Mesenchymal stem cell of the bone marrow (primary cell): ENCODE data around the genes A1CF, DKK1, PCDH15, ZWINT, IPMK and UBE2D1.

DNA sequence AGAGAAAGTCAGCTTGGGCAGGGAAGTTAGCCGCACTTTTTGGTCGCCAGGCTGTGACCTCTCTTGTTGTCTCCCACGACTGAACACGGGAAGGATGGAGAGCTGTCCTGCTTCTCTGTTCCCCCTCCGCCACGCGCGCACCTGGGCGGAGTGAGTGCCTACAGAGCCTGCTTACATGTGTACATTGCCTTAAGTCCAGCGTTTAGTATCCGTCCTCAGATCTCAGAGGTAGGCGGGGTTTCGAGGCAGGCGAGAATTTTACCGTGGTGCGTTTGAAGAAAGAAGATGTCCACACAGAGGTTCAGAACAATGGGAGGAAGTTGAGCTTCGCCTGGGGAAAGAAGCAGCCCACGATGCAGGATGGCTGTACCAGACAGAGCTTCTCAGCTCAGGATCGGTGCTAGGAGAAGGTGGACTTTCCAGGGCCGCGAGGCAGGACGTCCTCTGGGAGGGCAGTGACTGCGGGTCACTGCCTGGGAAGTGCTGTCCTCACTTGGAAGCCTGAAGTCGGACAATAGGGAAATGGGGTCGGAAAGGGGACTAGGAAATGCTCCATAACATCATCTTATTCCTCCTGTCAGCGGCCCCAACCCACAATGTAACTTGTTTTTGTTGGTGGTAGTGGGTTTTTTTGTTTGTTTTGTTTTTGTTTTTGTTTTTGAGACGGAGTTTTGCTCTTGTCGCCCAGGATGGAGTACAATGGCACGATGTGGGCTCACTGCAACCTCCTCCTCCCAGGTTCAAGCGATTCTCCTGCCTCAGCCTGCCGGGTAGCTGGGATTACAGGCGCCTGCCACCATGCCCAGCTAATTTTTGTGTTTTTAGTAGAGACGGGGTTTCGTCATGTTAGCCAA is 702 bp upstream of the ERCC6 start:
- CAGE, long polyA plus RNA, result no peak

- CAGE, long polyA plus RNA, result no peak
These were observed 23.6 kb downstream of the C10orf53 start for GRCh38 chr10:49703118-49703359.

DNA sequence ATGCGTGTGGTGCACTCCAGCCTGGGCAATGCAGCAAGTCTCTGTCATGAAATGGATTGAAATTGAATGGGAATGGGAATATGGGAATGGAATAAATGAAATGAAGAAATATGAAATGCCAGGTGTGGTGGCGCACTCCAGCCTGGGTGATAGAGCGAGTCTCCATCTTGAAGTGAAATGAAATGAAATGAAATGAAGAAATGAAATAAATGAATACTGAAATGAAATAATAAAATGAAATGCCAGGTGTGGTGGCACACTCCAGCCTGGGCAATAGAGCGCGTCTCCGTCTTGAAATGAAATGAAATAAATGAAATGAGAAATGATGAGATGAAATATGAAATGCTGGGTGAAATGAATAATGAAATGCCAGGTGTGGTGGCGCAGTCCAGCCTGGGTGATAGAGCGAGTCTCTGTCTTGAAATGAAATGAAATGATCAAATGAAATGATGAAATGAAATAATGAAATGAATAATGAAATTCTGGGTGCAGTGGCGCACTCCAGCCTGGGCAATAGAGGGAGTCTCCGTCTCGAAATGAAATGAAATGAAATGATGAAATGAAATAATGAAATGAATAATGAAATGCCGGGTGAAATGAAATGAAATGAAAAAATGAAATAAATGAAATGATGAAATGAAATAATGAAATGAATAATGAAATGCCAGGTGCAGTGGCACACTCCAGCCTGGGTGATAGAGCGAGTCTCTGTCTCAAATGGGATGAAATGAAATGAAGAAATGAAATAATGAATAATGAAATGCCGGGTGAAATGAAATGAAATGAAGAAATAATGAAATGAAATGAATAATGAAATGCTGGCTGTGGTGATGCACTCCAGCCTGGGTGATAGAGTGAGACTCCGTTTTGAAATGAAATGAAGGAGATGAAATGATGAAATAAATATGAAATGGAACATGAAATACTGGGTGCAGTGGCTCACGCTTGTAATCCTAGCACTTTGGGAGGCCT is 22.4 kb downstream of the TIMM23B start:
- CAGE, long polyA plus RNA, result no peak

- CAGE, long polyA plus RNA, result no peak
These were observed 149.4 kb upstream of the ASAH2 start for GRCh38 chr10:50400649-50401086.

- CAGE, long polyA plus RNA, result no peak
These were observed 112.3 kb downstream of the SGMS1 start for GRCh38 chr10:50511249-50512029.

GRCh38 chr10:50623141-50623674 is 548 bp downstream of the SGMS1 start:
- CAGE, long polyA plus RNA, result no peak

DNA sequence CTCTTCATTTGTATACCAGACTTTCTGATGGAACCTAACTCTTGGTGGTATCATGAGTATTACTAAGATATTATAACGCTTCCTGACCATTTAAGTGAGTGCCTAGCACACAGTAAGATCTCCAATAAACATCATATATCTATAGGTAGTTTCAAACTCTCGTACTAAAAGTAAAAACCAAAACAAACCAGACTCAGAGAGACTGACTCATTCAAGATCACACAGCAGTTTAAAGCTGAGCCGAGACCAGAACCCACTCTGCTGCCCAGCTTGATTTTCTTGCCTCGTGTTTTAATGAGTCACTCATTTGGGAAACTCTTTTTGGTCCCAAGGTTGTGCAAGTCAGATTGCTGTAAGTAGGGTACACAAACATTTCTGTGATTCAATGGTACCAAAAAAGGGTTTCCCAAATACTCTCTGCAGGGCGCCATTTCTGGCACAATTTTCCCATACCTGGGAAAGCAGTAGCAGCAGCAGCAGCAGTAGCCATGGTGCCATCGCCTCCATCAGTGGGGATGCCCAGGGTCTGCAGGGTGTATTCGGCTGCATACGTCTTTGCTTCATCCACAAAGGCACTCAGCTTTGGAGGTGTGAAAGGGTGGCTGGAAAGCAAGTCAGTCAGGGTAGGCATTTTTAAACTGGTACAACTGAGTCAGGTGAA is 69.8 kb downstream of the ASAH2B start:
- CAGE, long polyA plus RNA, result no peak

GRCh38 chr10:50885285-50885902 is at the start of gene A1CF:
Gene A1CF (minus strand): TSS chr10:50885627.
- CAGE, long polyA plus RNA, result no peak

DNA sequence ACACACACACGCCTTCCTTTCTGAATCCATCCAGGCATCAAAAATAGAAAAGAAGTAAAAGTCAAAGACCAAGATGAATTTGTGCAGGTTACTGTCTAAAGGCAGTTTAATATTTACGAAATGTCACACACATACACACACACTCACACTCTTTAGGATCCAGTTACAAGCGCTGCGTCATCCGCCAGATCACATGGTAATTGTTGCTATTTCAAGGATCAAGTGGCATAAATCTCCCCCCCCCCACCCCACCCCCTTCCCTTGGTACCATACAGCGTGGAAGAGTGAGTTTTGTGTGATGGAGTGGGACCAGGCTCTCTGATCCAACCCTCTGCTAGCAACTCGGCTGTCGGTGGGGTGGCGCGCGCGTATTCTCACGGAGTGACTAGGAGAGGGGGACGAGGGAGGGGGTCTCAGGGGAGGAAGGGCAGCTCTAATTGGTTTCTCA is 83.6 kb upstream of the PRKG1 start:
- CAGE, long polyA plus RNA, result no peak

DNA sequence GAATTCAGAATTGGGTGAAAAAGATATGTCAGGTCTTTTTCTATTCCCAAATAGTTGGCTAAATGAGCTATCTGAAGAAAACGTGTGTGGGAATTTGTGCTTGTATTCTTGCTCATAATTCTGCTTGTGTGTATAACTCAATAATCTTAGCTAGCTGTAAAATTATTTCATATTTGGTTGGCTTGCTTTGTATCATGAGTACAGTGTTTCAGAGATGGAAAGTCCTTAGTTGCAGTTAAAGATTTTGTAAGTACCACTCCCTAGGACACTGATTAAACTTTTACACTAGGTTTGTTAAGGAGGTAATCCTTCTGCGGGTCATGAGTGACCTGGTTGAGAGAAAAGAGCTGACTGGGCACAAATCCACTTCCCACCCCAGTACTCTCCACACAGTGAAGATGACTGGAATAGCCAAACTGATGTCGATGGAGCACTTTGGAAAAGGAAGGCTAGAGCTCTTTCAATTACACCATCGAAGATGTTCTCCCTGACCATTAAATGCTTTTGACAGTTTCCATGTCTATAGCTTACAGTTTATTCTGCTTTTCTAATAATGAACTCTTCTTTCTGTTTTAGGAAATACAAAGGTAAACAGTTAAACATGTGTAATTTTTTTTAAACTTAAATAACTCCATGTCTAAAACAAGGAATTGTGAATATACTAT is 191.9 kb downstream of the CSTF2T start:
- CAGE, long polyA plus RNA, result no peak

DNA sequence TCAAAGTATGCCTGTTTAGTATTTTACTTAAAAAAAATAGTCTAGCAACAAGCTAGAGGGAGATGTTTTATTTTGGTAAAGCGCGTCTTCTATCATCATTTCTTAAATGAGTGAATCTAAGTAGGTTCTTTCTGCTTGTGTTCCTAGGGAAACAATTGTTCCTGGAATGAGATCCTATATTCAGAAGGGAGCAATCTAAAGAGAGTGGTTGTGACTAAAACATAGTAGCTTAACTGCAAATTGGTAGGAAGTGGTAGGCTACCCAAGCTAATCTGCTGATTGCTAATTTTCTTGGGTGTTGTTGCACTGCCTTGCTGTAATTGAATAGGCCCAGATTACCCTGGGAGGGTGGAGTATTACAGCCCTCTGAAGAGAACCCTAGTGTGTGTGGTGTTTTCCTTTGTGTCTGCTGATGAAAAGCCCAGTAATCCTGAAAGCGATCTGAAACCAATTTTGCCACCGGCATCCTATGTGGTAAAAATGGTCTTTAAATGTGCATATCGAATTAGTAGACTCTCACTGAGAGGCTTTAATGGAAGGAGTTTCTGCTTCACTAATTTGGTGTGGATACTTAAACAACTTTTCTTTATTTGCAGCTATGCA is 92.7 kb downstream of the CSTF2T start:
- CAGE, long polyA plus RNA, result no peak

- CAGE, long polyA plus RNA, result no peak
These were observed 211.9 kb upstream of the DKK1 start for GRCh38 chr10:52102164-52102544.

- CAGE, long polyA plus RNA, result no peak
These were observed at the start of gene DKK1 for GRCh38 chr10:52314189-52314771. Gene DKK1 (plus strand): TSS chr10:52314281.

GRCh38 chr10:54801058-54801434 is at the start of gene PCDH15:
Gene PCDH15 (minus strand): TSS chr10:54801231.
- CAGE, long polyA plus RNA, result no peak

DNA sequence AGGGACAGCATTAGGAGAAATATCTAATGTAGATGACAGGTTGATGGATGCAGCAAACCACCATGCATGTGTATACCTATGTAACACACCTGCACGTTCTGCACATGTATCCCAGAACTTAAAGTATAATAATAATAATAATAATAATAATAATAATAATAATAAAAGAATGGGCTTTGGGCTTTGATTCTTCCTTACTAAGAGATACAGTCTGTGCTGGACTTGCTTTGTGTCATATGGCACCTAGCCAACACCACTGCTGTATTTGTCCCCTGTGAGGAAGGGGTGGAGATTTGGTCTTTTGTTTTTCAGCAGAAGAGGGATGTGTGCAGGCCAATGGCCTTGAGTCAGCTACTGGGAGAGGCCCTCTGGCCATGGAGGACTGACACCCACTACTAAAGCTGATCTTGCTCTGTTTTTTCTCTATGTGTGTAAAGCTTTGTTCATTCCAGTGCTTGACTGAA is 573.0 kb upstream of the PCDH15 start:
- CAGE, long polyA plus RNA, result no peak

GRCh38 chr10:55899480-55900467 is 461.3 kb downstream of the ZWINT start:
- CAGE, long polyA plus RNA, result no peak

GRCh38 chr10:56360890-56361854 is at the start of gene ZWINT:
Gene ZWINT (minus strand): TSS chr10:56361259.
- CAGE, long polyA plus RNA, result no peak

GRCh38 chr10:58267824-58268206 is at the start of gene IPMK:
Gene IPMK (minus strand): TSS chr10:58267894.
- CAGE, long polyA plus RNA, result no peak

DNA sequence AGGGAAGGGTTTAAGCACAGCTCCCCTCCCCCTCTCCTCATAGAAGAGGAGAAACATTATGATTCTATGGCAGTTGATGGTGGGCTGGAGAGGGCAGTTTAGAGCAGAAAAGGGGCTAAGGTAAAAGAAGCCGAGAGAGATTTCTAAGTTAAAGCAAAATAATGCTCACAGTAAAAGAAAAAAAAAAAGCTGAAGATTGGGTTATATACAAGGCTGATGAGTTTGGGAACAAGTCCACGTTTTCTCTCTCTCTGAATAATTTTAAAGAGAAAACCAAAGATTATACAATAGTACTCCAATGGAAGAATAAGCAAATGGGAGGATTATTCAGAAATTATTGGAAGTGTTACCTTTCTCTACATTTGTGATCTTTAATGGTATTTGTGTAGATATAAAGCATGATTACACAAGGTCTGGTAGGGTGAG is 4.4 kb downstream of the CISD1 start:
- CAGE, long polyA plus RNA, result no peak

GRCh38 chr10:58334636-58335287 is at the start of gene UBE2D1:
Gene UBE2D1 (plus strand): TSS chr10:58335006.
- CAGE, long polyA plus RNA, result no peak